LHCN-M2 (cell line): ENCODE data around the genes CFAP157, PIP5KL1 and CIZ1.

DNA sequence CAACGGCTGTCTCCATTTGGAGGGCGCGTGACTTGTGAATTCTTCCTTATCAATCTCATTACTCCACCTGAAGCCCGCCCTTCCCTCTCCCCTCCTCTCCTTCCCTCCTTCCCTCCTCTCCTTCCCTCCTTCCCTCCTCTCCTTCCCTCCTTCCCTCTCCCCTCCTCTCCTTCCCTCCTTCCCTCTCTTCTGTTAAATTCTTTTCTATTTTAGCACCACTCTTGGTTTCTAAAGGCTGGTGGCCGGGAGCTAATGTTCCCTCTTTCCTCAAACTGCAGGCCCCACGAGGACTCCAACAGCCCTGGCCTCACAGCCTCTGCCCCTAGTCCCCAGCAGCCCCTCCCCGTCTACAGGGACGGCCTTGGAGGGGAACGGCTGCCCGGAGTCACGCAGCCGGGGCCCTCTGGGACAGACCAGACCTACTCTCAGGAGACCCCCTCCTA lies 58.4 kb downstream of the LRSAM1 start:
- RAMPAGE, long total RNA, result no peak

DNA sequence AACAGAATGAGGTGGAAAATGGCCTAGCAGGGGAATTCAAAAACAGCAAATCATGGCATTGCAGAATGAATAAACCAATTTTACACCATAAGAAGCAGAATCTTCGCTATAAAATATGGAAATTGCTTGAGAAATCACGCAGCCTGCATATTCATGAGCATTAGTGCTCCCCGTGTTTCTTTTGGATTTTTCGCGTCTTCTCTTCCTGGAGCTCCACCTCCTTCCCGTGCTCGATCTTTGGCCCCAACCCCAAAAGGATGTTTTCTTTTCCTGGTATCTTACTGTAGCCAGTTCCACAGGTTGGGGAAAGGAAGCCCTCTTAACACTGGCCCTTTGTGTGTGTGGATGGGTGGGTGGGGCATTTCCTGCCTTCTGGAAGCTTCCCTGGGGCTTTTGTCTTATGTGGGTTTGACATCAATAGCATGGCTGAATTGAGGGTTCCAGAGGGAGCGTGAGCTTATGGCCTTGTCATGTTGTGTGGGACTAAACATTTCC lies 21.9 kb downstream of the STXBP1 start:
- RAMPAGE, long total RNA, result no peak

DNA sequence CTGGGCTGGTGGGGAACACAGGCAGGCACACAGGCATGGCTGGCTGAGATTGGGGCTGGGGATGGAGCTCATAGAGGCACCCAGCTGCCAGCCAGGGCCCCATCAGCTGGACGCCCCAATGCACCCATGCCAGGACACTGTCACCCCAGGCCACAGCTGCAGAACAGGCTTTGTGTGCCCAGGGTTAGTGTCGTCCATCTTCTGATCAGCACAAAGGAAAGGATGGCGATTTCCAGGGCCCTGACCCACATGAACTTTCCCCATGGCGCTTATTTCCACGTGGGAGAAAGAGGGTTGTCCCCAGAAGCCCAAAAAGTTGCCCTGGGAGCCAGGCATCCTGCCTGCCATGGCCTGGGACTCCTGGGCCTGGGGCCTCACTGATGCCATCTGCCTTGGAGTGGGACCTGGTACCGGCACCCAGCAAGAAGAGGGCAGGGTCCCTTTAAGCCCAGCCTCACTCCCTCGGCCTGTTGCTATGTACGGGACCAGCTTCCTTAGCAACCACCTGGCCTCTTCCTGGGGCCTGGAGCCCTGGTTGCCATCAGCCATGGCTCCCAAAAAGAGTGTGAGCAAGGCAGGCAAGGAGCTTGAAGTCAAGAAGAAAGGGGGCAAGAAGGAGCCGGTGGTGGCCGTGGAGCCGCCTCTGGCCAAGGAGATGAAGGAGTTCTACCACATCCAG lies at the start of gene CFAP157:
Gene CFAP157, plus strand, starts transcription at position 504 of the 679 bp plus-strand sequence.
- RAMPAGE, long total RNA, result no peak

GRCh38 chr9:127741678-127742271 lies 6.7 kb upstream of the TOR2A start:
- RAMPAGE, long total RNA, result no peak

DNA sequence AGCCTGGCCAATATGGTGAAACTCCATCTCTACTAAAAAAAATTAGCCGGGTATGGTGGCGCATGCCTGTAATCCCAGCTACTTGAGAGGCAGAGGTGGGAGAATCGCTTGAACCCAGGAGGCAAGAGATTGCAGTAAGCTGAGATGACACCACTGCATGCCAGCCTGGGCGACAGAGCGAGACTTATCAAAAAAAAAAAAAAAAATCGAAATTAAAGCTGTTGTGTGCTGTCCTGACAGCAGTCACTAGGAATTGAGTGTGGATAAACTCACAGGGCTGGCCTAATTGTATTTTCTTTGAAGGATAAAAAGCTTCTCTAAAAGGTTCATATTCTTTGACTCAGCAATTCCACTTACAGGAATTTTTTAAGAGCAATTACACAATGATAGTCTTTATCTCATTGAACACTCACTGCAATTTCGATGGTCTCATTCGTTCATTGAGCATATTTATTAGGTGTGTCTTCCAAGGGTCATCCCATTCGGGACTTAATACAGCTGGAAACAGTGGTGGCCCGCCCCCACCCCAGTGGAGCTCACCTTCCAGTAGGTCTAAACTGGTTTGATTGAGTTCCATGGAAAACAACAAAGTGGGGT lies 6.5 kb downstream of the CDK9 start:
- RAMPAGE, long total RNA, result no peak

- RAMPAGE, long total RNA, result no peak
Observed at GRCh38 chr9:127796194-127796880, 6.3 kb upstream of the FPGS start.

- RAMPAGE, long total RNA, result no peak
Observed at GRCh38 chr9:127833421-127833829, 21.0 kb downstream of the ENG start.

DNA sequence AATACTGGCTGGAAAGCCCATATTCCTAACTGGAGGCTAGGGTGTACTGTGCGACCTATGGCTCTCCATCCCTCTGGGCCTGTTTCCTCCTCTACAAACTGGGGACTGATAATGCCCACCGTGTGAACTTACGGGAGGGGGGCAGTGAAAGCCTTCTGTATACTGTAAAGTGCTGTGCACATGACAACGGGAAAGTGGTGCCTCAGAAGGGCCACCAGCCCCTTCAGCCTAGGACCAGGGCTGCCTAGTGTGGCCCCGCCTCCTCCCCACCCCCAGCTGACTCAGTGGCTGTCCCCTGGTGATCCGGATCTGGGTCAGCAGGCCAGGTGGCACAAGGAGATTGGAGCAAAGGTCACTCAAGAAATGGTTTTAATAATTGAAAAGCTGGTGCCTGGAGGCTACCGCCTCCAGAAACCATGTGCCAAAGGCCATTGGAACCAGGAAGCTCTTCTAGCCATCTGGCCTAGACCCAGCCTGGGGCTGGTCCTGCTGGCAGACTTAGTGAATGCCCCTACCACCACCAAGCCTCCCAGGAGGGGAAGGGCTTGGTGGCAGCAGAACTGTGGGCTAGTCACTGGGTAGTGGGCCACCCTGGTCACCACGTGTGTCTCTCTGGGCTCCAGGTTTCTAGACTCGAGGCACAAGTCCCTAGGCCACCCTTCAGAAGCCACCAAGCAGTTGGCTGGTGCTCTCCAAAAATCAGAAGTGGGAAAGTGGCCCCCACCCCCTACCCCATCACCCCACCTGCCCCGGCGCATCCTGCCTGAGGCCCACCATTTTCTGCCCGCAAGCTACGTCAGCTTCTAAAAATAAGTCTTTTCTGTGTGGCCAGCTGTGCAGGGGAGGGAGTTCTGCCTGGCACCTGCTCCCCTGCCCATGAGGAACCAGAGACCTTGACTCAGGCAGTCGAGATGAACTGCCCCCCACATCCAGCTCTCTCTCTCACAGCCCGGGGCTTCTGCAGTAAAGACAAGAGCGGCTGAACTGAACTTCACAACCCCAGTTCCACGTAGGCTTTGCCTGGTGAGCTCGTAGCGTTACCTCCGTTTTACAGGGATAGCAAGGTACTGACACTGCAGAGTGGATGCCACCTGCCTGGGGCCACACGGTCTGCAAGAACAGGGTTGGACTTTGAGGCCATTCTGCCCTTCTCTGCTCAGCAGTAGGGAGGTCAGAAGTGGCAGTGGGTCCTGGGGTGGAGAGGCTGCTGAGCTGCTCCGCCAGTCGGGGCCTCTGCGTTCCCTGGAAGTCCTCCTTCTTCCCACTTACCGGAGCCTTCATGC lies 1.3 kb downstream of the ST6GALNAC4 start:
- RAMPAGE, long total RNA, result no peak

- RAMPAGE, long total RNA, result no peak
Observed at GRCh38 chr9:127918895-127919995, 2.4 kb upstream of the ST6GALNAC4 start.

GRCh38 chr9:127930266-127931424 lies at the start of gene PIP5KL1:
Gene PIP5KL1 (minus strand): TSS chr9:127930777.
- RAMPAGE, long total RNA, result no peak

- RAMPAGE, long total RNA, result no peak
Observed at GRCh38 chr9:127941908-127943097, 4.6 kb upstream of the DPM2 start.

DNA sequence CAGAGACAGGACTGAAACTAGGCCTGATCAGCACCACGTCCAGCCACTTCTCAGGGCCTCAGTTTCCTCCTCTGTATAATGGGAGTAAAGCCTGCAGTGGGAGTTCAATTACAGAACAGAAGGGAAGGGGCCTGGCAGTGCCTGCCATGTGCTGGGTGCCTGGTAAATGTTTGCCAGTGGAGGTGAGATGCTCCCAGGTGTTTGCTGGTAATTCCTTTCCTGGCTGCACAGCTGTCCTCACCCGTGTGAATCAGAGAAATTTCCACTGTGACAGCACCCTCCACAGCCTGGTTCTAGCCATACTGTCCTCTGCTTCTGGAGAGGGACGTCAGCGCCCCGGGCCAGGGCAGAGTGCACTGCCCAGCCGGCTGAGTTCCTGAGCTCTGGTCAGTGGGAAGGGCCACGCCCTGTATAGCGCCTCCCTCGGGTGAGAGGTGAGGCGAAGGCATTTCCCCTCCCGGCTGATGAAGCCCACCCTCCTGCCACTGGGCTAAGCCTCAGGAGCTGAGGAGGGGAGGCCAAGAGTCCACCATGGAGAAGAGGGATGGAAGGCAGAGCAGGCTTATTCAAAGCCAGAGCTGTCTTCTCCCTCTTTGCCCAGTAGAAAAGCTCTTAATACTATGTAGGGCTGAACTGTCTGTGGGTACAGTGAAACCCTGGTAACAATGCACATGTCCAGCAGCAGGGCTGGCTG lies 14.4 kb upstream of the DPM2 start:
- RAMPAGE, long total RNA, result no peak

DNA sequence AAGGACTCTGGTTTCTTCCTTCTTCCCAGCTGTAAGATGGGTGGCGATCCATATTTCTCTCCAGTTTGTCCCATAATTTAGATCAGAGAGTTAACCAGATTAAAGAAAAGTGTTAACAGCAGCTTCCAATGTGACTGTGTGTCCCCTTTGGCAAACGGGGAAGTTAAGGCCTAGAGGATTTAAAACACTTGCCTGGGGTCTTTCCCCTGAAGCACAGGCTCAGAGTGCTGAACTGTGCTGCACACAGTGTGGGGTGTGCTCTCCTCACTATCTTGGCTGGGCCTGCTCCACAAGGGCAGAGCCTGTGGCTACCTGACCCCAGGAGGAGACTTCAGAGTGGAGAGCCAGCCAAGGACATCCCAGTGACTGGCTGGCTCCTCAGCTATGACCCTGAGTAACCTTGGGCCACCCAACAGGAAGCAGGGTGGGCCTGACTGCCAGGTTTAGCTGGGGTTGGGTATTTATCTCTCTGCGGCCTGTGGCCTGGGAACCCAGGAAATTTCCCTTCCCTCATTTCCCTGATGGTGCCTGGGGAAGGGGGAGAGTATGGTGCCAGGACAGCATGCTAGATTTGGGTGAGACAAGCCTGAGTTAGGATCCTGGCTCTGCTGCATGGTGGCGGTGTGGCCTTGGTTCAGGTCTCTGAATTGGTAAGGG lies 2.1 kb upstream of the EEIG1 start:
- RAMPAGE, long total RNA, result no peak

GRCh38 chr9:127990759-127991640 lies 10.2 kb upstream of the EEIG1 start:
- RAMPAGE, long total RNA, result no peak

GRCh38 chr9:128073135-128073845 lies 5.3 kb downstream of the SLC25A25 start:
- RAMPAGE, long total RNA, result no peak

DNA sequence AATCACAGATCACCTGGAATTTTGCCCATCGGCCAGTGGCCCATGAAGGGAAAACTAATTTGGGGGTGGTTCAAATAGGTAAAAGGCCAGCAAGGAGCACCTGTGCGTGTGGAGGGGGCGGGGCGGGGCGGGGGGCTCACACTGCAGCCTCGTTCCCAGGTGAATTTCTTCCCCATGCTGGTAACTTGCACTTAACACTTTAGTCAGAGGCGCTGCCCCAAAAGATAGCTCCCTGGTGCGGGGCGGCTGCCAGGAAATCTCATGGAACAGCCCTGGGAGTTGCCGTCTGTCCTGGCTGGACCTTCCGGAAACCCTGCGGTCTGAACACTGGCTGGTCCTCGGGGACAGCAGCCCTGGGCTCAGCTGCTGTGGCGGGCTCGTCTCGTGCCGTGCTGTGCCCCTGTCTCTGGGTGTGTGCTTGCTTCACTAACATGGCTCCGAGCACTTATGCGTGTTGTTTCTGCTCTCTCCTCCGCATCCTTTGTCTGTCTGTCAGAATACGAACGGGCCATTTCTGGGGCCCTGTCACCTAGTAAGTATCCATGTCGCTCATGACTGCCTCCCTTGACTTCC lies 25.9 kb downstream of the PTGES2 start:
- RAMPAGE, long total RNA, result no peak

GRCh38 chr9:128103925-128104734 lies 23.4 kb downstream of the PTGES2 start:
- RAMPAGE, long total RNA, result no peak

DNA sequence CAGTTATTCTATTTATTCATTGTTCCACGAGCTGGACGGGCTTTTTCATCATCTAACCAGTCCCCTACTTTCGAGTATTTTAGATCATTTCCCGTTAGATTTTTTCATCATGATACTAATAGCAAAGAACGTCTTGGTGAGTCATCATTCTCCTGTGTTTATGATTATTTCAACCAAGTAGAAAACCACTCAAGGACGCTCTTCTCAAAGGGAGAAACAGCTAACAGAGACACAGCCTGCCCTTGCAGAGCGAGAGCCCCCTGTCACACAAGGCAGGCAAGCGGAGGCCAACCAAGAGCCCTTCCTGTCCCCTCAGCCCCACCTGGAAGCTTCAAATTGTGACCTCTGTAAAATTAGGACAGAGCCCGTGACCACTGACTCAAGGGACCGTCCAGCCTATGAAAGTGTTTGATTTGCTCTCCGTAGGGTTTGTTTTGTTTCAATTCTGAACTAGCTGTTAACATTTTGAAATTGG lies 15.2 kb downstream of the BBLN start:
- RAMPAGE, long total RNA, result no peak

- RAMPAGE, long total RNA, result no peak
Observed at GRCh38 chr9:128191037-128192087, at the start of gene CIZ1. Gene CIZ1 (minus strand): TSS chr9:128191572.

GRCh38 chr9:128204069-128204821 lies 1.1 kb downstream of the DNM1 start:
- RAMPAGE, long total RNA, result no peak